Mesothelial cell of epicardium (in vitro differentiated cells): ENCODE measurements around a stretch of chr3.

GRCh38 chr3:61669728-61670139, 108.4 kb downstream of the PTPRG start:
- PRO-cap, result no peak

DNA sequence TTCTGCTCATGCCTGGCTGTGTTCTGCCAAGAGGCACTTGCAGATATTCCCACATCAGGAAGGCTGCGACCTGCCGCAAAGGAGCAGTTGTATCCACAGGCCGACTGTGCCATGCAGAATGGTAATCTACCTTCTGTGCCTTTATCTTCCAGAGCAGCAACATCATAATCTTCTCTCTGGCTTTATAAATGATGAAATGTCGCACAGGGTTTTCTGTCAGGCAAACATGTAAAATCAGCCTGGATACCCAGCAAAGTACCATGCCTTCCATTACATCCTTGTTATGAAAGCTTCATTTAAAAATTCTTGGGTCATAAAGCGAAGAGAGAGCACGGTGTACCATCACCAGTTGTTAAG, 224.0 kb upstream of the C3orf14 start:
- PRO-cap, result no peak

GRCh38 chr3:62587213-62587720, 213.9 kb upstream of the FEZF2 start:
- PRO-cap, result no peak

- PRO-cap, result no peak
Observed at GRCh38 chr3:62872187-62872692, 3.0 kb downstream of the CADPS start.

GRCh38 chr3:62873601-62874446, 1.4 kb downstream of the CADPS start:
- PRO-cap, result no peak

GRCh38 chr3:63159487-63159840, 118.6 kb upstream of the SYNPR start:
- PRO-cap, result no peak

DNA sequence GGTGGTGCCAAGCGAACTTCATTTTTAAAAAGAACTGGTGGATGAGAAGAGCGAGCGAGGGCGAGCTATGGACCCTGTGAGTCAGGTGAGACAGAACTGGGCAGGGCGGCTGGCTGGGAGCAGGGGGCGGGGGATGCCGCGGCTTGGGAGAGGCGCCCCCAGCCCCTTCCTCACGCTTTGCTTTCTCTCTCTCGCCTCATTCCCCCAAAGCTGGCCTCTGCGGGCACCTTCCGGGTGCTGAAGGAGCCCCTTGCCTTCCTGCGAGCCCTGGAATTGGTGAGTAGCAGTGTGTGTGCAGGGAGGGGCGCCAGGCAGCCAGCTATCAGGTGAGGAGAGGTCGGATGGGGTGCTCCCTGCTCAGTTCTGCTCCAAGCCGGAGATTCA, 351 bp downstream of the SYNPR start:
- PRO-cap, result no peak

DNA sequence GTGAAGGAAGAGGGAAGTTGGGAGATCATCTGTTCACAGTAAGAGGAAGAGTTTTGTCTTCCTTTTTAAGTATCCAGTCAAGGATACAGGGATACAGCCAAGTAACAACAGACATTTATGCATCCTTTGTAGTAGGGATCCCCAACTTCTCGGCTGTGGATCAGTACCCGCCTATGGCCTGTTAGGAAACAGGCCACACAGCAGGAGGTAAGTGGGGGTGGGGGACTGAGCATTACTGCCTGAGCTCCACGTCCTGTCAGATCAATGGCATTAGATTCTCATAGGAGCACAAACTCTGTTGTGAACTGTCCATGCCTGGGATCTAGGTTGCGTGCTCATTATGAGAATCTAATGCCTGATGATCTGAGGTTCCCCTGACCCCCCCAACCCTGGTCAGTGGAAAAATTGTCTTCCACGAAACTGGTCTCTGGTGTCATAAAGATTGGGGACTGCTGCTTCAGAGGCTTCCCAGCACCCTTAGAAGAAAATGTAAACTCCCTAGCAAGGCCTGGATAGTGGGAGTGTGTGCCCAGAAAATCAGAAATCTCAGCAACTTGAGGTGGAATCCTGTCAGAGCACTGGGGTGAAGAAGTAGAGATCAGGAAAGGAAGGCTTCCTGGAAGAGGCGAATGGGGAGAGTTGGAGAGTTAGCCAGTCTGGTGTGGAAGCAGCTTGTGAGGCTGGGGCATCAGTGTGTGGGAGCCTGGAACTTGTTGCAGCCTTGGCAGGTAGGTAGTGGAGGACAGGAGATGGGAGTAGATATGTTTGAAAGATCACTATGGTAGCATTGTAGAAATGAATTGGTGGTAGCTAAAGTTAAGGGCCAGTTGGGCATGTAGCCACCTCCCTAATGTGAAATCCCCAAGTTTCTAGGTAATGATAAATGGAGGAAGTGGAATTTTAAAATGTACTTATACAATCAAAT, 61.8 kb downstream of the ATXN7 start:
- PRO-cap, result no peak

GRCh38 chr3:63967387-63968657, 55.5 kb downstream of the PSMD6 start:
- PRO-cap, result no peak

DNA sequence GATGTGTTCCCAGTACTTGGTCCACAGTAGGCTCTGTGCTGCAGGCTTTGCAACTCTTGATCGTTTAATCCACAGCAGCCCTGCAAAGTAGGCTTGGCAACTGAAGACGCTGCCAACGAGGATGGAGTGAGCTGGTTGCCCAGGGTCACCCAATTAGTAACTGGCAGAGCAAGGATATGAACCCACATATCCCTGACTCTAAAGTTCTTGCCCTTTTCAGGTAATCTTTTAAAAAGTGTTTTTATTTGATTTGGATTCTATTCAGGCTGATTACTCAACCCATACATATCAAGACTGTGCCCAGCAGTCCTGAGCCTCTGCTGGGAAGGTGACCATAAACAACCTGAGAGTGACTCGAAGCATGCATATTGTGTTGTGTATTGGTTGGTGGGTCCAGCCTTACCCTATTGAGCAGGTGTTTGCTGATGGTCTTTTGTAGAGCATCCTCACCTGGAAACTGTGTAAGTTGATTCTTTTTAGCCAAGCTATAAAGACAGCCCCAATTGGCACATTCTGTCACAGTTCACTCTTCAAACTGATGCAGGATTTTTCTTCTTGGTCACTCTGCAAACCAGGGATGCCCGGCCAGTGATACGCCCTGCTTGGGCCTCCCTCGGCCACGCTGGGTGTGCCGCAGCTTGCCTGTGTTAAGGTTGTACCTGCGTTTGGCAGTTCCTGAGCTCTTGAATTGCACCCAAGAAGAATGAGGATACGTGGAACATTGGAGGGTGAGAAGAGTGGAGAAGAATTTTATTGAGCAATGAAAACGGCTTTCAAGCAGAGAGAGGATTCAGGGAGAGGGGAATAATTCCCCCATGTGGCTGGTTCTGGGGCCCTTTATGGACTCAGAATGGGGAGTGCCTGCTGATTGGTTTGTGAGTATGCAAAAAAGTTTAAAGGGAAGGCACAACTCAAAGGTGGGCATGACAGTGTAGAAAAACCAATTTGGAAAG, 50.0 kb downstream of the PSMD6 start:
- PRO-cap, result no peak

GRCh38 chr3:63999334-64000210, 23.7 kb downstream of the PSMD6 start:
- PRO-cap, result no peak

GRCh38 chr3:64210095-64210807, 15.0 kb downstream of the PRICKLE2 start:
- PRO-cap, result no peak

GRCh38 chr3:64223726-64224204, 1.5 kb downstream of the PRICKLE2 start:
- PRO-cap, result no peak

DNA sequence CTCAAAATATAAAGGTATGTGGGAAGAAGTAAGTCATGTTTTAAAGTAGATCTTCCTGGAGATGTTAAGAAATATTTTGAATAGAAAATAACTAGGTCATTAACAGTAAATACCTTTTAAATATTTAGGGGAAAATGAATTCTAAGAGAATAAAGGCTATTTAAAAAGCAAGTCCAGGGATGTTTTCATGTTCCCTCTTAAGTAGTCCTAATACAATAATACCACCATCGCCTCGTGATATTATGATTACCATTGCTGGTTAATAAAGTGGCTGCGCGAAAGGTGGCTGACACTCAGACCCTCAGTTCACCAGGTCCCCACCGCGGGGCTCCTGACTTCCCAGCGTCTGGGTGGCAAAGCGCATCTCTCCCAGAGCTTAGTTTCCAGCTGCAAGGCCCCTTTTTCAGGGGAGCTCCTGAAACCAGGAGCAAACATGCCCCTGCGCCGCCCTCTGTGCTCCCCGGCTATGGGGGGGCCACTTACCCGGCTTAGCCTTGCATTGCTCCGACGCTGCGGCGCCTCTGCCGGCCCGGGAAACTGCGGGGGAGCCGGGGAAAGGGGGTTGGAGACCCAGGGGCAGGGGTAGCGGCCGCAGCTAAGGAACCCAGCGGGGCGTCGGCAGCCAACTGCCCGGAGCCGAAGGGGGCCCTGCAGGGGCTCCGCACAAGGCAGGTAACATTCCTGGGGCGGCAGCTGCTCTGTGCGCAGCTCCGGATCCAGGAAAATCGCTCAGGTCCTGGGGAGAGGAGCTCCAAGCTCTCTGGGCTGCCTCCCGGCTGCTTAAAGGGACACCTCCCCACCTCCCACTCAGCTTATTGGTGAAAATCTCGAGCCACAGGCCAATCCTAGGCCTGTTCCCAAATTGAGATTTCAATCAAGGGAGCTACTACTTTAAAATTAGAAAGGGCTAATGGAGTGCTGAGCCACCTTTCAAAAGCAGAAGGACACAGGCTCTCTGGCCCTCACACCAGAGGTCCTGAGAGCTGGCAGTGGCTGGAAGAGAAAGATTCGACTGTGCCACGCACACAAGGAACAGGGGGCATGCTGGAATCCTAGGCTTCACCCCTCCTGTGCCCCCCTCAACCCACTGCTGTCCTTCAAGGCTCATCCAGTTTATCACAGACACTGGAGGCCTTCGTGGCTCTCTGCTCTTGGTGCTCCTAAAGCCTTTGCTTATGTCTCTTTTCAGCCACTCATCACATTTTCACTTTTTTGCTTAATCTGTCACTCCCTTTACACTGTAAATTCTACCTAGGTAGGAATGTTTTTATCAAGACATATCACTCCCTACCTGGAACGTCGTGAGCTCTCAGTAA, 42.6 kb upstream of the PRICKLE2 start:
- PRO-cap, result no peak

DNA sequence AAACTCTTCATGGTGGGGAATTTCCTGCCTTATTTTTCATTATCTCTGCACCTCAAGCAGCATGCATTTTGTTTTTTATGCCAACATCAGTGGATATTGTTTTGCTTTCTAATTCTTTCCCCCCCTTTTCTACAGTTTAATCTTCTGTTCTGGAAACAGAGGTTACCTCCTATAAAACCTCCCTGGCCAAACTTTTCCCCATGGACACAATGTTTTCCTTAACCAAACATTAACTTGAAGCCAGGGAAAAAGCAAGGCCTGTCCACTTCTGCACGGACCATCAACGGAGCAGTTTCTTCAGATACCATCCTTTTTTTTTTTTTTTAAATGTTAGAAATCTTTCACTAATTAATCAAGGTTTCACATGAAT, 127.1 kb downstream of the ADAMTS9 start:
- PRO-cap, result no peak

- PRO-cap, result no peak
Observed at GRCh38 chr3:64669290-64669624, 18.5 kb downstream of the ADAMTS9 start.

DNA sequence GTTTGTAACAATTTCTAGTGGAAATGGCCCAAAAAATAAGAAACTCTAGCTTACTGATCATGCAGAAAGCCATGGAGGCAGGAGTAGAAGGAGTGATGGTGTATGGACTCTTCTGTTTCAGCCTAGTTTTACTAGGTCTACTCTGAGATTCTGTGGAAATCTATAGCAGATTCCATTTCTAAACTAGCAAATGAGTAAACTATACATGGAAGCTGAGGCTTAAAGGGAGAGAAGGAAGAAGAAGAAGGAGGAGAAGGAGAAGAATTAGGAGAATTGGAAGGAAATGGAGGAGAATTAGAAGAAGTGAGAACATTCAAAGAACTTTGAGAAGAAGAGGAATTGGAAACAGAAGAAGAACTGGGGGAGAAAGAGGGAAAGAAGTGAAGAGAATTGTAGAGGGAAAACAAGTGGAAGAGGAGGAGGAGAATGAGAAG, 195.6 kb upstream of the ADAMTS9 start:
- PRO-cap, result no peak

- PRO-cap, result no peak
Observed at GRCh38 chr3:64944949-64945903, 257.4 kb upstream of the ADAMTS9 start.

DNA sequence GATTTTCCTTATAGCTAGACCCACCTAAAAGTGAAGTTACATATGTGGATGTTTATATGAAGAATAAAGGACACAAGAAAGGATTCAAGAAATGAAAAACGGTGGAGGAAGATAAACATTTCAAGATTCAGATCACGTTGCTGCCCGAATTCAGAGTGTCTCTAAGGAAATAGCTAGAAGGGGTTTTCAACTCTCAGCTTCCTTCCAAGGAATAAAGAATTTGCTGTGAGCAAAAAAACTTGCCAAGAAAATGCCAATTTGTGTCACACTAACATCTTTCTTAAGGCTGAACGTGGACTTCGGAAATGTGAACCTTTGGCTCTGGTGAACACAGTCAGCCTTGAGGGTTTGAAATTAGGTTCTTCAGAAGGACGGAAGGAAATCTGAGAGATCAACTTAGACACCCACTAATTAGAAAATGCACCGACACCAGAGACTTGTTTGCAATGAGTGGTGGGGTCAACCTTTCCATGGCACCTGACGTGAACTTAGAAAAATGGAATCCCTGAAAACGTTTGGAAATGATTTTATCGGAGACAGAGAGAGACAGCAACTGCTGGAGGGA, 269.2 kb upstream of the ADAMTS9 start:
- PRO-cap, result no peak

DNA sequence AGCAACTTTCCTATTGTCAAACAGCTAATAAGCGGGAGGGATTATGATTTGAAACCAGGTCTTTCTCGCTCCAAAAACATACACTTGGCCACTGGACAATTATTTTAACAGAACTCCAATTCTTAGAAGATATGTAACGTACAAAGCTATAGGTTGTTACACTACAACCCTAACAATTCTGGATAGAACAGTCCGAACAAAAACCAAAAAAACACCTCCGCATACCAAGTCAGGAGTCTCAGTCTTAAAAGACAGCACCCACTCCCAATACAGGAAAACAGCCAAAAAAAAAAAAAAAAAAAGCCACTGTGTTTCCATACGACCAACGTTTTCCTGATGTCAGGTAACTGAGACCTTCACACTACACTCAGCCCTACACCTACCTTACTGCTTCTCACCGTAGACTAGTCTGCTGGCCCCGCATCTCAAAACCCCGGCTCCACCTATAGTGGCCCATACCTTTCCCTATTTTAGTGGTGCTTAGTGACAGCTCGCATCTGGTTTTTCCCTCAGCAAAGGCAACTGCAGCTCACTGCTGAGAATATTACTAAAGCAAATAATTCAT, 339.5 kb upstream of the ADAMTS9 start:
- PRO-cap, result no peak